NT2/D1 (cell line): ENCODE data around the genes CDC42EP5, LILRB4, KIR2DL1 and TNNT1.

GRCh38 chr19:53786793-53787077, 37.4 kb downstream of the NLRP12 start:
- RRBS, 2 experiments, result no CpG with 5 or more reads among the region's 3 CpGs

DNA sequence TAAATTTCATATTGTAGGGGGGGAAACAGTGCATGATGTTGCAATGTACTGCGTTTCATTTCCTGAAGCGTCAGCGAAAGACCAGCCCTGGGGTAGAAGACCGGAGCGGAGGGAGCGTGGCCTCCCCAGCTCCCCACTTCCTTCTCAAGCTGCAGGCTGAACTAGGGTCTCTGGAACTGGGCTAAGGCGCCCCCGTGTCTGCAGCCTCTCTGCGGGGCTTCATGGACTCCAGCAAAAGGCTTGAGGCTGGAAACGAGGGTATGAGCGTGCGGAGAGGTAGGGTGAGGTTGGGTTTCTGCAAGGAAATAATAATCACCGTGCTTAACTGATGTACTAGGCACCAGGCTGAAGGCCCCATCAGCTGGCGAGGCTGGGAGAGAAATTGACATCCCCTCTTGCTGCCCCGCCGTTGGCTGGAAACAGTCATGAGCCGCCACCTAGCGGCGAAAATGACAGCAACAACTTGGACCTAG, 32.2 kb downstream of the CACNG6 start:
- RRBS, 2 experiments, result no CpG with 5 or more reads among the region's 19 CpGs

- RRBS, 2 experiments, result no CpG with 5 or more reads among the region's 28 CpGs
Observed at GRCh38 chr19:54152731-54153350, 6.7 kb downstream of the LENG1 start.

GRCh38 chr19:54209599-54210587, 9.2 kb downstream of the RPS9 start:
- RRBS, 2 experiments, result no CpG with 5 or more reads among the region's 17 CpGs

- RRBS, 2 experiments, result no CpG with 5 or more reads among the region's 14 CpGs
Observed at GRCh38 chr19:54250600-54251323, 6.3 kb downstream of the LILRB5 start.

GRCh38 chr19:54254714-54255029, 2.4 kb downstream of the LILRB5 start:
- RRBS, 2 experiments, result no CpG with 5 or more reads among the region's 8 CpGs

GRCh38 chr19:54373490-54374159, 8.9 kb upstream of the LAIR1 start:
- RRBS, 2 experiments, result no CpG with 5 or more reads among the region's 10 CpGs

- RRBS, 2 experiments, result no CpG with 5 or more reads among the region's 11 CpGs
Observed at GRCh38 chr19:54444731-54445267, 4.2 kb upstream of the LENG8 start.

GRCh38 chr19:54472901-54473970, at the start of gene CDC42EP5:
CDC42EP5 (minus strand) TSS chr19:54473296.
- RRBS, 2 experiments, result no CpG with 5 or more reads among the region's 15 CpGs

DNA sequence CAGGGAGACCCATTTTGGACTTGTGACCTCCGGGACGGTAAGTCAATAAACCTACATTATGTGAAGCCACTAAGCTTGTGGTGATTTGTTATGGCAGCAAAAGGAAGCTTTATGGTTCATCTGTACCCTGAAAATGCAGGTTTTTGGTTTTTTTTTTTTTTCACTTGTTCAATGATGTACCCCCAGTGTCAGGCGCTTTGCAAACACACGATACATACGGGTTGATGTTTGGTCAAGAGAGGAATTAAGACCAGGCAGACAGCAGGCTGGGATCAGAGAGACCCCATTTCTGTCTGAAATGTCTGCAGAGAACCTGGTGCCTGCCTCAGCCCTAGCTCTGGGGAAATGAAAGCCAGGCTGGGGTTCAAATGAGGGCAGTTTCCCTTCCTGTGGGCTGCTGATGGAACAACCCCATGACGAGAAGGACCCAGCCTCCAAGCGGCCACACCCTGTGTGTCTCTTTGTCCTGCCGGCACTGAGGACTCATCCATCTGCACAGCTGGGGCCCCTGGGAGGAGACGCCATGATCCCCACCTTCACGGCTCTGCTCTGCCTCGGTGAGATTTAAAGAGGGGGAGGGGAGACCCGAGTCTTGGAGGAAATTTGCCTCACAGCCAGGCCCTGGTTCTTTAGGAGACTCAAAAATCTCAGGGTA, at the start of gene LILRB4:
LILRB4 (plus strand) TSS at position 475 of the 655 bp plus-strand sequence.
- RRBS, 2 experiments, result no CpG with 5 or more reads among the region's 12 CpGs

DNA sequence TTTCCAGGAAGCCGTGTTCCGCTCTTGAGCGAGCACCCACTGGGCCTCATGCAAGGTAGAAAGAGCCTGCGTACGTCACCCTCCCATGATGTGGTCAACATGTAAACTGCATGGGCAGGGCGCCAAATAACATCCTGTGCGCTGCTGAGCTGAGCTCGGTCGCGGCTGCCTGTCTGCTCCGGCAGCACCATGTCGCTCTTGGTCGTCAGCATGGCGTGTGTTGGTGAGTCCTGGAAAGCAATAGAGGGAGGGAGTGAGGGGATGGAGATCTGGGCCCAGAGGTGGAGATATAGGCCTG, at the start of gene KIR2DL1:
KIR2DL1 (plus strand) TSS at position 132 of the 298 bp plus-strand sequence.
- RRBS, 2 experiments, result no CpG with 5 or more reads among the region's 14 CpGs

- RRBS, 2 experiments, result no CpG with 5 or more reads among the region's 5 CpGs
Observed at GRCh38 chr19:54871676-54872204, 2.3 kb upstream of the FCAR start.

DNA sequence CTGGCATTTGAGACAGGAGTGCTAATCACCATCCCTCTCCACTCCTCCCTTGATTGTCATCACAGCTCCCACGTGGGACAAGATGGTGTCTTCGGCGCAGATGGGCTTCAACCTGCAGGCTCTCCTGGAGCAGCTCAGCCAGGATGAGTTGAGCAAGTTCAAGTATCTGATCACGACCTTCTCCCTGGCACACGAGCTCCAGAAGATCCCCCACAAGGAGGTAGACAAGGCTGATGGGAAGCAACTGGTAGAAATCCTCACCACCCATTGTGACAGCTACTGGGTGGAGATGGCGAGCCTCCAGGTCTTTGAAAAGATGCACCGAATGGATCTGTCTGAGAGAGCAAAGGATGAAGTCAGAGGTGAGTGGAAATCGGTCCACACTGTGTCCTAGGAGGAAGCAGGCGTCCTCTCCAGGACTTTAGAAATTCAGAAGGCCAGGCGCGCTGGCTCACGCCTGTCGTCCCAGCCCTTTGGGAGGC, 3.8 kb downstream of the NLRP2 start:
- RRBS, 2 experiments, result no CpG with 5 or more reads among the region's 13 CpGs

DNA sequence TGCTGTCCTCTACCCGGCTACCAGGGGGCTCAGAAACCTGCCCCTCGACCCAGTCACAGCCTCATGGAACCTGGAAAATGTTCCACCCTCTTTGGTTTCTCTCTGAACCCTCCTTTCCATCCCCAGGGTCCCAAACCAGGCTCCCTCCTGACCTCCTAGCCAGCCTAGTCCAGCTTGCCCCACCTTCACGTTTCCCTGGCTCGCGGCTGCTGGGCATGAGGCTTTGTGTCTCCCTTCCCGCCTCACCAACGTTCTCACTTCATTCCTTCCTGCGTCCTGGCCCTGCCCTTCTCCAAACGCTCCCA, 12.2 kb downstream of the EPS8L1 start:
- RRBS, 2 experiments, result no CpG with 5 or more reads among the region's 9 CpGs

DNA sequence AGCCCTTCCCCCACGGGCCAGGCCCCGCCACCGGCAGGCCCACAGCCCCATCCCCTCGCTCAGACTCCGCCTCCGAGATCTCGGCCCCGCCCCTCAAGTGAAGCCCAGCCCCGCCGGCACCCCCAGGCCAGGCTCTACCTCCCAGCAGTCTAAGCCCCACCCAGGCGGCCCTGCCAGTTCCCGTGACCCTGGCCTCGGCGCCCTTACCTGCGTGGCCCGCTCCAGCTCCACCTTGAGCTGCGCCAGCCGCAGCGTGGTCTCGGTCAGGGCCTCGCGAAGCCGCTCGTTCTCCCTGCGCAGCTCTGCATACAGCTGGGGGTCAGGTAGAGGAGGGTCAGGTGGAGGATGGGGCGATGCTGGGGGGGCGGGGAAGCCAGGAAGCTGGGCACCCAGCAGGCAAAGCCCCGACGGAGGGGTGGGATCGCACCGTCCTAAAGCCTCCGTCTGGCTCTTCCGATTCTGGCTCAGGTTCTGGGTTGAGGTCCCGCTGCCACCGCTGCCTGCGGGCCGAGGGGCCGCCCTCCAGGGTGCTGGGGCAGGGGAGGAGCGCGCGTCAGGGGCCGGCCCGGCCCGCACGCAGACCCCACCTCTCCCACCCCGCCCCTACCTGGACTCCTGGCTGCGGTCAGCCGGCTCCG, 16.5 kb downstream of the EPS8L1 start:
- RRBS, 2 experiments, result 84 to 89% methylated on average over 3 to 12 of the region's 49 CpGs

DNA sequence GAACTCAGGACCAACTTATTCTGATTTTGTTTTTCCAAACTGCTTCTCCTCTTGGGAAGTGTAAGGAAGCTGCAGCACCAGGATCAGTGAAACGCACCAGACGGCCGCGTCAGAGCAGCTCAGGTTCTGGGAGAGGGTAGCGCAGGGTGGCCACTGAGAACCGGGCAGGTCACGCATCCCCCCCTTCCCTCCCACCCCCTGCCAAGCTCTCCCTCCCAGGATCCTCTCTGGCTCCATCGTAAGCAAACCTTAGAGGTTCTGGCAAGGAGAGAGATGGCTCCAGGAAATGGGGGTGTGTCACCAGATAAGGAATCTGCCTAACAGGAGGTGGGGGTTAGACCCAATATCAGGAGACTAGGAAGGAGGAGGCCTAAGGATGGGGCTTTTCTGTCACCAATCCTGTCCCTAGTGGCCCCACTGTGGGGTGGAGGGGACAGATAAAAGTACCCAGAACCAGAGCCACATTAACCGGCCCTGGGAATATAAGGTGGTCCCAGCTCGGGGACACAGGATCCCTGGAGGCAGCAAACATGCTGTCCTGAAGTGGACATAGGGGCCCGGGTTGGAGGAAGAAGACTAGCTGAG, 2.0 kb downstream of the PPP1R12C start:
- RRBS, 2 experiments, result 93 to 97% methylated on average over 3 of the region's 11 CpGs

GRCh38 chr19:55148882-55149491, at the start of gene TNNT1:
TNNT1 (minus strand) TSS chr19:55149206.
- RRBS, 2 experiments, result no CpG with 5 or more reads among the region's 11 CpGs

DNA sequence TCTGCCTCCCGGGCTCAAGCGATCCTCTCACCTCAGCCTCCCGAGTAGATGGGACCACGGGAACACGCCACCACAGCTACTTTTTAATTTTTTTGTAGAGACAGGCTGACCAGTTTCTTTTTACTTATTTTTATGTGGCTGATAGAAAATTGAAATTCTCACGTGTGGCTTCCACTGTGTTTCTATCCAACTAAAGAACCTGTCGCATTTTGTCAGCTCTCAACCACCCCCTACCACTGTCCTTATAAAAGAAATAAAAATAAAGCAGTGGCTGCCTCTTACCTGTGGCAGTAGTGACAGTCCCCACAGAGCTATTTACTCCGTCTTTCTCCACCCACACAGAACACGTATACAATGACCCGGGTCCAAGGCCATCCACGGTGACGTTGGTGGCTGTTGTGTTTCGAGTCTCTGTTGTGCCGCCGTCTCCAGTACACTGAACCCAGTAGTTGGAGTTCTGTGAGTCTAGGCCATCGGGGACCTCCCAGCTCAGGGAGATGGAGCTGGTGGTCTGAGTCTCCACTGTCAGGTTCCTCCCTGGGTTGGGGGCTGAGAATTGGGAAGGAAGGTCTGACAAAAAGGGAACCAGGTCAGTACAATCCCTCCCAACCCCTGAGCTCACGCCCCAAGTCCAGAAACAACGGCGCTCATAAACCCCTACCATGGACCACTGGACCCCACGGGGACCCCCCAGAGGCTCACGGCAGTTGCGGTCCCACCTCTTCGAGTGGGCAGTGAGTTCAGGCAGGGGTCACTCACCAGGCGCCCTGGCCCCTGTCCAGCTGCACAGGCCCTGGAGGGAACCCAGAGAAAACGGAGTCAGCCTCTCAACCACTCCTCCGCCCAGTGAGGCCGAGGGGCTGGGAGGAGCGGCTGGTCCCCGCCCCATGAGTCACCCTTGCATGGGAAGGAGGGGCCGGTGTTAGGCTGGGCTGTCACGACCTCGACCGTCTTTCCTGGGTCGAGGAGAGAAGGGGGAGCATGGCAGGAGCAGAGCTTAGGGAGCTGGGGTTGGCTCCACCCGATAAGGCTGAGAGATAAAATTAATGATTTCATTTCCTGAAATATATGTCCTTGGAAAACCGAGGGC, 2.5 kb downstream of the PTPRH start:
- RRBS, 2 experiments, result no CpG with 5 or more reads among the region's 36 CpGs

DNA sequence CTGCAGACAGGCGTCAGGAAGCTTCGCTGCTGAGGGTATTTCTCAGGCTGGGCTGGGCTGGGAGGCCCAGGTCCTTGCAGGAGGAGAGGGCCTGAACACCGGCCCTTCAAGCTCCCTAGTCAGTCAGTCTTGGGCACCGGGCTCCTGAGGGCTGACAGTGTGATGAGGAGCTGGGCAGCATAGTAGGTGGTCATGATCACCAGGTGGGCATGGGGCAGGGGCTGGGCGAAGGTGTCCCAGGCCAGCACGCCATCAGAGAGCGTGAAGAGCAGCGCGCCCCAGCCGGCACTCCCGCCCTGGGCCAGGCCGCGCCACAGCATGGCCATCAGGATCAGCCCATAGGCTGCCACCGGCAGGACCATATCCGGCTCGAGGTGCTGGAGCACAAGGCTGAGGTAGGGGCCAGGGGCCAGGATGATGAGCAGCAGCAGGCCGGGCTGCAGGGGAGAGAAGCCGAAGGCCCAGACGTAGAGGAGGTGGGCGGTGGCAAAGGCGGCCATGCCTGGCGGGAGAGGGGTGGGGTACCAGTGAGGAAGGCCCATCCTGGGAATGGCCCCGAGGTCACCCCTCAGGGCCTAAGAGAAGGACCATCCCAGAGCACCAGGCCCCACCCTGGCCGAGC, 1.4 kb downstream of the TMEM86B start:
- RRBS, 2 experiments, result 96 to 98% methylated on average over 8 of the region's 24 CpGs

- RRBS, 2 experiments, result no CpG with 5 or more reads among the region's 8 CpGs
Observed at GRCh38 chr19:55228293-55228653, 290 bp downstream of the TMEM86B start.